Left common carotid artery plus branches (tissue), 1 donor: ENCODE data around the genes AP3B1 and MSH3.

GRCh38 chr5:77936025-77936365 is 159.9 kb upstream of the TBCA start:
- PRO-cap = no peak

DNA sequence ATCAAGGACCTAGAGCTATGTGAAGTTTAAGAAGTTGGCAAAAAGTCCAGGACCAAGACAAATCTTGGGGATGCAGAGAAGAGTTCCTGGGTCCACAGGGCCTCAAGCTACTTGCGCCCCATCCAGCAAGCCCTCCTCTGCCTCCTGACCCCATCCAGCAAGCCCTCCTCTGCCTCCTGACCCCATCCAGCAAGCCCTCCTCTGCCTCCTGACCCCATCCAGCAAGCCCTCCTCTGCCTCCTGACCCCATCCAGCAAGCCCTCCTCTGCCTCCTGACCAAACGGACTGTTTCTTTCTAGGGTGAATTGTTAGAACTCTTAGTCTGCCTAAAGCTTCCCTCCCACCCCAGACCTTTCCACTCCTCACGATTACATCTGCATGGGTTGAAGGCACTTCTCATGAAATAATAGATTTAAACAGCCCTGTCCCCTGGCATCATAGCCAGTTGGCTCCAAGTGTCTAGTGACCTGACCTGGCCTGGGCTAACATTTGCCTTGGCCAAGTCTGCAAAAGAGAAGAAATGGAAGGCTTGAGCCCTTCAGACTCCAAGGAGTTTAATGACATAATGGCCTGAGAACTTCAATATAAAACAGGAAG is 218.5 kb upstream of the TBCA start:
- PRO-cap = no peak

GRCh38 chr5:78215929-78216401 is 78.5 kb downstream of the AP3B1 start:
- PRO-cap = no peak

- PRO-cap = bidirectional peak, plus-strand start at chr5:78294847, minus-strand start at chr5:78294727
These were observed at the start of gene AP3B1 for GRCh38 chr5:78294107-78295468. TSS of gene AP3B1 (minus strand) at chr5:78294698.

DNA sequence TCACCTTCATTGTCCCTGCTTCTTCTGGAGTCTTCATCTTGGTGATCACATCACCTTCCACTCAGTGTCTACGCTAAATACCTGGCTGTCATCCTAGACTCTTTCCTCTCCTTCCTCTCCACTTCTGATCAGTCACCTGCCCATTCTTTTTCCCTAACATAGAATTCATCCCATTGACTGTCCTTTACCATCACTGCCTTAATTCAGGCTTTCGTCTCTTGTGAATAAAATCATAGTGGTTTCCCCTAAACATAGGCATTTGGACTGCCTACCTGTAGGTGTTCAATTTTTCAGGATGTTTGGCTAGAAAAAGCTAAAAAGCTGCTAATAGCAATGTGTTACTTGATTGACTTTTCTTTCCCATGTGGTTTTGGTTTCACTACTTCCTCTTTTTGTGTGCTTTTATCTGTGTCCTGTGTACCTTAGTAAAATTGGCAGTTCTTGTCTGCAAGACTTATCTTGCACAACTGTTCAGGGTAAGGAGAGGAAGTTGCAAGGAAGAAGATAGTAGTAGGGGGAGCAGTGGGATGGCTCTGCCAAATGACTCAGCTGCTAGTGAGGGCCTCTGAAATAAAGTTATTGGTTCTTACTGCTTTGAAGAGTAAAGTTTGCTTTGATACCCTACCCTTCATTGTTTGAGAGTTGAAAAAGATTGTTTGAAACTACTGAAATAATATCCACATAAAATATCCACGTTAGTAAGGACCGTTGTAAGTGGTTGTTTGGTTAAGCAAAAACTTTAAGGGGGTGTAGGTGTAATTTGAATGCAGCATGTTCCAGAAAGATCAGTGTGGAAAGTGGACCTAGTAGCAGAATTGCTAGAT is 123.3 kb downstream of the SCAMP1 start:
- PRO-cap = no peak

GRCh38 chr5:78510976-78512147 is 137.2 kb downstream of the LHFPL2 start:
- PRO-cap = no peak

DNA sequence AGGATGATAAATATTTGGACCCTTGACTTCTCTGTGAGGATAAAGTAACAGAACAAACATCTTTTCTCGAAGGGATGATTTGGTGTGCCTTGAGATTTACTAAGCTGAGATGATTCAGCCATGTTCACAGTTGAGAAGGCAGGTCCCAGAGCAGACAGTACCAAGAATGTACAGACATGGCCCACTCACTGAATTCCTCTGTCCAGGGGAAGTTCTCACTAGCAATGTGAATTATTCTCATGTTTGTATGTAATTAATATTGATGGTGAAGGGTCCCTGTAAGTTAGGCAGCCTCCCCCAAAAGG is 47.4 kb downstream of the LHFPL2 start:
- PRO-cap = no peak

DNA sequence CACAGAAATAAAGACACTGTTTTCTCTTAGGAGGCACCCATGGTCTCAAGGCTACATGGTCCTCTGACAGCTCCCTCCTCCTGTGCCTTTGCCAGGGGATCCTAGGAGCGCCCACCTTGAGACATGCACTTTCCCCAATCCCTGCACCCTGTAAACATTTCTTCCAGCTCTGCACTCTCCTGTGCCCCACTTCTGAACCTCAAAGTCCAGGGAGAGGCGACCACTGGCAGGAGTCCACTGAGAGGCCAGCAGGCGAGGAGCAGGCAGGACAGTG is 10.2 kb downstream of the ARSB start:
- PRO-cap = no peak

DNA sequence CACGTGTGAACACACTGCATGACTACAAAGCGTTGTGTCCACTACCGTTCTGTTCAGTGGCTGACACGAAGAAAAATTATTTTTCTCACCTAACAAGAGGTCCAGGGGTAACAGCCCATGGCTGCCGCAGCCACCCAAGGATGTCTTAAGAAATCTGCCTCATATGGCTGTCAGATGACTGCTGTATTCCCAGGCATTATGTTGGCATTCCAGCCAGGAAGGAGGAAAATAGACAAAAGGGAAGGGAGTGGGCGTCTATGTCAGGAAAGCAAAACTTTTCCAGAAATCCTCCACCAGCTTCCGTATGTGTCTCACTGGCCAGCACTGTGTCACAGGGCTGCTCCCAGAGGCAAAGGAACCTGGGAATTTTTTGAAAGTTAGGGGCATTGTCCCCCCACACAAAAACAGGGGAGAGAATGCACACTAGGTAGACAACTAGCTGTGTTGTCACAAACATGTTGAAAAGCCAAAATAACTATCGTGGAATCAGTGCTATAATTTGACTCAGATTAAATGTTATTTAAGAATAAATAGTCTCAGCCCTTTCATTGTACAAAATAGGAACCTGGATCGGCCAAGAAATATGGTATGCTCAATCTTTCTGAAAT is 7.3 kb downstream of the BHMT2 start:
- PRO-cap = no peak

DNA sequence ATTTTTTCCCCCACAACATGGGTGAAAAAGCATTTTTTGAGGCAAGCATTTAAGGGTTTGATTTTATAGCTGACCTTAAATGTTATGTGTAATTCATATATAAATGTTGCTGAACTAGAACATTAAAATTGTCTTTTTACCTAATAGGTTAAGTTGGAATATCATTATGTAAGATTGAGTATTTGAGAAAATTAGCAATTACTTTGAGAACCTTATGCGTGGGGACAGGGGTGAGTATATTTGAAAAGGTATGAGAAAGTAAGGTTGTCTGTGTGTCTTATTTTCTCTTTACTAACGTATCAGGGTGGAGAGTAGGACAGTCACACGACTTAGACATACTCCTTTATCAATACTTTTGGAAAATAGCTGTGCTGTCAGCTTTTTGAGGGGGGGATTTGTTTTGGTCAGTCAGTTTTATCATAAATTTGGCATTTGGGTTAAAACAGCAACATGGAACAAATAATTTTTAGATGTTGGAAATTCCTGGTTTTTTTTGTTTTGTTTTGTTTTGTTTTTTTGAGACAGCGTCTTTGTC is 43.5 kb downstream of the JMY start:
- PRO-cap = no peak

GRCh38 chr5:79325761-79326308 is 89.9 kb downstream of the JMY start:
- PRO-cap = no peak

- PRO-cap = no peak
These were observed 32.3 kb downstream of the HOMER1 start for GRCh38 chr5:79481647-79482107.

DNA sequence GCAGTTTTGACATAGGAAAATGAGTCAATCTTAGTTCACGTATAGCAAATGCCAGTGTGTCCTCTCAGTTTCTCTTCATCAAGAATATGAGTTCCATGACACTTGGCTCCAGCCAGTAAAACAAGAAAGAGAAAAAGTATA is 1.1 kb upstream of the HOMER1 start:
- PRO-cap = no peak

GRCh38 chr5:79547449-79547978 is 33.6 kb upstream of the HOMER1 start:
- PRO-cap = no peak

GRCh38 chr5:79622477-79623455 is 10.5 kb downstream of the TENT2 start:
- PRO-cap = no peak

- PRO-cap = no peak
These were observed 108.7 kb downstream of the SERINC5 start for GRCh38 chr5:80147183-80147511.

- PRO-cap = no peak
These were observed 72.2 kb downstream of the SERINC5 start for GRCh38 chr5:80183653-80184059.

GRCh38 chr5:80254789-80255441 is 933 bp downstream of the SERINC5 start:
- PRO-cap = no peak

GRCh38 chr5:80653989-80654864 is at the start of gene MSH3:
TSS of gene MSH3 (plus strand) at chr5:80654652.
- PRO-cap = unidirectional peak, plus-strand start at chr5:80654652; unidirectional peak, plus-strand start at chr5:80654728

GRCh38 chr5:80964349-80964906 is 4.3 kb downstream of the RASGRF2 start:
- PRO-cap = no peak